Measurements from ENCODE around the gene FBP1.

GRCh38 chr9:94459927-94460484 is 85.6 kb downstream of the MFSD14B start:
- CAGE, long polyA plus RNA: no peak
- RRBS: no CpG with 5 or more reads among the region's 3 CpGs

- CAGE, long polyA plus RNA: no peak
- RRBS: 3% methylated on average over 9 of the region's 71 CpGs
Measured at GRCh38 chr9:94638886-94639699, at the start of gene FBP1. FBP1 (minus strand) TSS chr9:94639518.

DNA sequence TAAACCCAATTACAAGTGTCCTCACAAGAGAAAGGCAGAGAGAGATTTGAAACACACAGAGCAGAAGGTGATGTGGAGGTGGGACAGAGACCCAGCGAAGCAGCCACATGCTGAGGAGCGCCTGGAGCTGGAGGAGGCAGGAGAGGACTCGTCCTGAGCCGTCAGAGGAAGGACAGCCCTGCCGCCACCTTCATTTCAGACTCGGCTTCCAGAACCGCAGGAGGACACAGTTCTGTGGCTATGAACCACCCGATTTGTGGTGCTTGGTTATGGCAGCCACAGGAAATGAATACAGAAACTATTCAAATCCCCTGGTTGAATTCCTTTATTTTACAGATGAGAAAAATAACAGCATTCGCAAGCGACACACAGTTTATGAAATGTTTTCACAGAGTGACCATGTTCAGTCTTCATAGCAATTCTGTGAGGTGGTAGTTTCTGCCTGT is 16.5 kb upstream of the FBP1 start:
- CAGE, long polyA plus RNA: no peak
- RRBS: no CpG with 5 or more reads among the region's 10 CpGs

GRCh38 chr9:94666251-94667127 is 27.2 kb upstream of the FBP1 start:
- CAGE, long polyA plus RNA: no peak
- RRBS: no CpG with 5 or more reads among the region's 16 CpGs

GRCh38 chr9:94825015-94825947 is 98.8 kb downstream of the AOPEP start:
- CAGE, long polyA plus RNA: no peak
- RRBS: no CpG with 5 or more reads among the region's 15 CpGs

DNA sequence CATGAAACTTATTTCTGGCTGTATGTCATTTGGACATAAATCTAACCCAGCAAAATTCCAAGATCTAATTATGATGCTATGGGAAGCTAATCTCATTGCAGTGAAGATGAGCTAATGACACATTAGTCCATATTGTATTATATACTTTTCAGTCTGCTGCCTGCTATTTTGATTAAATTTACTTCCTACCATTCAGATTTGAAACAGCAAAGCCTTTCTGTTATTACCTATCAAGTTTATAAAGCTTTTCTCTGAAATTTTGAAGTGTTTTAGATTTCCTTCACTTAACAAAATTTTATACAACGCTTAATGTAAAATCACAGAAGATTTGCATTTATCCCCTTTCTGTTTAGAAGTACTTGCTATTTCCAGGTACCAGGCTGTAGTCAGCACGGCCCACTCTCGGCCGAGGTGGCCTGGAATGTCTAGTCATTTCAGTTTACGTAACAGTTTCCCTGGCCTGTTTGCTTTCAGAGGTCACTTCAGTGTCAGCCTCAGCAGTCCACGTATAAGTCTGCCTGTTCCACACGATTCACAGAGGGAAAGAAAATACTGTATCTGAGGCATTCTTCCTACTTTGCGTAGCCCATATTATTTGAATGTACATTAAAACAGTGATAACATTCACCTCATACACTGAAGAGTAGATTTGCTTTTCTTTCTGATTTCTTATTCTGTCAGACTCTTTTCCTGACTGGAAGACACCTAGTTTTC is 140.6 kb downstream of the AOPEP start:
- CAGE, long polyA plus RNA: no peak
- RRBS: no CpG with 5 or more reads among the region's 8 CpGs

- CAGE, long polyA plus RNA: start-site peak on the plus strand at chr9:94921192-94921310, 57 and 38 reads in 2 replicates
- RRBS: 0% methylated on average over 1 of the region's 20 CpGs
Measured at GRCh38 chr9:94920405-94921424, 194.2 kb downstream of the AOPEP start.

DNA sequence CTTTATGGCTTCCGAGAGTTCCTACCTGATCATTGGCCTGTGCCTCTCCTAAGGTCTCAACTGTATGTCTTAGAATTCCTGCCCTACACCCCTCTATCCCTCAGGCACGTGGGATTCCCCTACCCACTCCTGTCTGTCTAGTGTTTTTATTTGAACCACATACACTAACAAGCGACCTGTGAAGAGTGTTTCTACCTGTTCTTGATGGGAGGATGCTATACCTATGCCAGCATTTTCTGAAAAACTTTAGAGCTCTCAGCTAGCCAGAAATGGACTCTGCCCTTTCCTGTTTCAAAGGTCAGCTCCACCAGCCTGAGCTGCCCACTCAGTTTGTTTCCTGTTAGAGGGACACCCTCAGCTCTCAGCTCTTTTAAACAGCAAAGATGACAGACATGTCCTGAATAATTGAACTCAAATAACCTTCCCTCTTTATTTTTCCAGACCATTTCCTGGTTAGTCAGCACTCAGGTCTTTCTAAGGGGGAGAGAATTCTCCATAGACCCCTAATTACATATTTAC is 214.8 kb downstream of the AOPEP start:
- CAGE, long polyA plus RNA: no peak
- RRBS: no CpG with 5 or more reads among the region's 3 CpGs

- CAGE, long polyA plus RNA: no peak
- RRBS: 20% methylated on average over 1 of the region's 4 CpGs
Measured at GRCh38 chr9:94971379-94971737, 244.9 kb downstream of the AOPEP start.

DNA sequence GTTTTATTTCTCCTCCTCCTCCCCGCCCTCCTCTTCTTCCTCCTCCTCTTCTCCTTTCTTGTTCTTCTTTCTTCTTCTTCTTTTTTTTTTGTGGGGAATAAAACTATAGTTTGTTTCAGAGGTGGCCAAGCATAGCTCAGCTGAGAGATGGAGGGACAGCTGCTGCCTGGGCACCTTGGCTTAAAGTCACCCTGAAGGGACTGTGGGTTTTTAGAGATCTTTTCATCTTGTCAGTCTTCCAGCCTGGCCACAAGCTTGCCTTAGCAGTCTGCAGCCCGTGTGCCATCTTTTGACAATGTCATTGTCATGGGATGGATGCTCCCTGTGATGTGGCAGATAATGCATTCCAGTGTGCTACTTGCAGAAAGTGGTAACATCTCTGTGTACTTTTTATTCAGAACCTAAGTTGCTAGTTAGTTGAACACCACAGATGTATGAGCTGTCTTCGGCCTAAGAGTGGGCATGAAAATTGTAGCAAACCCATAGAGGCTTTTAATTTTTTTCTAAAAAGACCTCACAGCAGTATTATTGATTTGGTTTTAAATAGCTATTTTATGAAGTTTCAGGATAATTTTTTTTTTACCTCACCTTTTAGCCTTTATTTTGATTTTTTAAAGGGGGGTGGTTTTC is 280.8 kb downstream of the FANCC start:
- CAGE, long polyA plus RNA: no peak
- RRBS: no CpG with 5 or more reads among the region's 3 CpGs

DNA sequence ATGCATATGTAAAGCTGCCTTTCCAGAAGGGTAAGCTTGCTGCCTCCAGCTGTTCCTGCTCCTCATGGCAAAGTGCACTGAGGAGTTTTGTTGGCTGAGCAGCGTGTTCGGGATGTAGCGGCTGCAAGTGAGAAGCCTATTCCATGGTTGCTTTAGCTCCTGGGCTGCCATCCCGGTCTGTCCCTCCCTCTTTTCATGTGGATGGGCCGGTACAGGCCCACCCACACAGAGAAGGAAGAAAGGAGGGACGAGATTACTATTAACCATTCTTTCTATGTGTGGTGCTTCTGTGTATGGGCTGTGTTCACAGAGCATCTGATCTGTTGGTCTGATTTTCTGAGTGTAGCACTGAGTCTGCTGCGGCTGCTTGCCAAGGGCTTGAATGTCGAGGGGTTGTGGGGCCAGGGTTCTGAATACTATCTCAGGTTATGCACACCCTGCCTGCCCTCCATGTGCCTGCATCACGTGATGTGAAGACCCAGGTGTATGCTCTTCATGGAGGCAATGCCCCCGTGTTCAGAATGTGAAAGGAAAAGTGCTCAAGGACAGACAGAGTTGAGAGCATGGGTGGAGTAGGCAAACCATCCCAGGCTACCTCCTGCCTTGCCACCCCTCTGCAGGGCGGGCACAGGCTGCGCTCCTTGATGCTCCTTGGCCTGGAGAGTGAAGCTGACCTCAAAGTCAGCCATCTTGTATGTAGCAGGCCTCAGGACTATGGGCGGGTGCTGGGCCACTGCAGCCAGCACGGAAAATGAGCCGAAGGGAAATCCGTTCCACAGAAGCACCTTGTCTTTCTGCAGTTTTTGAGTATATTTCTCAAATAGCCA is 254.9 kb downstream of the FANCC start:
- CAGE, long polyA plus RNA: no peak
- RRBS: no CpG with 5 or more reads among the region's 16 CpGs

- CAGE, long polyA plus RNA: no peak
- RRBS: no CpG with 5 or more reads among the region's 15 CpGs
Measured at GRCh38 chr9:95108017-95108681, 209.4 kb downstream of the FANCC start.

DNA sequence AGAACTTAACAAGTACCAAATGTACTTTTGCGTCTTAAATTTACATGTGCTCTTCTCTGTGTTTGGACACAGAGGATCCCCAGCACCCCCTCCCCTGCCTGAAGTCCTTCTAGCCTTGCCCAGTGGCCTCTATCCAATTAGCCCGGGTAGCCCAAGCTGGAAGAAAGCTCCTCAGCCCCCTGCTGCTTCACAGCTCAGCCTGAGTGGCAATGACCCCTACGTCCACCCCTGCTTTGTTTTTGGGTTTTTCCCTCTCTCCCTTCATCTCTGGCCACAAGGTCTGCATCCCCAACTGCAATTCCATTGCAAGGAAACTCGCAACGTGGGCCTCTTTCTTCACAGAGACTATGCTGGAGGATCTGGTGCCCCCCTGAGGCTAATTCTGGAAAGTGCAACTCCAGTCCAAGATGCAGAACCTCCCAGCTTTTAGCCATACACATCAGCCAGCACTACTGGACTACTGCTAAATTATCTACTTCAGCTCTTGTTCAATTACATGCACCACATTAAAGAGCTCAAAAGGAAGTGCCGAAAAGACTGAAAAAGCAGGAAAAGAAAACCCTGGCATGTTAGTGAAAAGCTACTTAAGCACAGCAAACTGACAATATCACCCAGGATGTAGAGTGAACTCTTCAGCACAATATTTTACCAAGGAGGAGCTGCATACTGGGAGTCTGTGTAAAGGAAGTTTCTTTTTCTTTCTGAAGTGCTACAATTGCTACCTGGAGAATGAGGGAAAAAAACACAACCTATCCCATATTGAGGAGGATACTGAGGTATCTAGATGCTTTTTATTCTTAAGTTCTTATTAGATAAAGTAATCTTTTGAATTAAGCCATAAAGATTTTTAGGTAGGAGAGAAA is 186.1 kb downstream of the FANCC start:
- CAGE, long polyA plus RNA: no peak
- RRBS: no CpG with 5 or more reads among the region's 6 CpGs

DNA sequence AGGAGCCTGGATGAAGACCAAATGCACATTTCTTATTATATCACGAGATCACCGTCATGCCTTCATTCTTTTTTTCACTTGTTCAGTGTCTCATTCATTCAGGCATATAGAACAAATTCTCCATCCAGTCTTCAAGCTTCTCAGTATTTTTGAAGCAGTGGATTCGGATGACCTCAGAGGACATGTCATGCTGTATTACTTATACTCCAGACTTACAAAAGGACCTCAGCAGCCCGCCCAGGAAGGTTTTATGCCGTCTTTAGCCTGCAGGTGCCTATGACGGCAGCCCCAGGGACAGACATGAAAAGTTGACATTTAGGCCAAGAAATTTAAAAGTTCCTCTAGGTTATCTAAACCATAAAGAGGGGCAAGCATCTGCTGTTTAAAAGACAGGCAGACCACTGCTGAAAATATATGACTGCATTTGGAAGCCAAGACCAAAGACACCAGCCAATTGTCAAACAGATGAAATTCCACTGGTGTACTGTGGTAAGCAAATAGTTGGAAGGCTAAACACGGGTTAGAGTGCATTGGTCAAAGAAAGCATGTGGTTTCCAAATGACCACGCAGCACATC is 173.9 kb downstream of the FANCC start:
- CAGE, long polyA plus RNA: no peak
- RRBS: no CpG with 5 or more reads among the region's 8 CpGs

DNA sequence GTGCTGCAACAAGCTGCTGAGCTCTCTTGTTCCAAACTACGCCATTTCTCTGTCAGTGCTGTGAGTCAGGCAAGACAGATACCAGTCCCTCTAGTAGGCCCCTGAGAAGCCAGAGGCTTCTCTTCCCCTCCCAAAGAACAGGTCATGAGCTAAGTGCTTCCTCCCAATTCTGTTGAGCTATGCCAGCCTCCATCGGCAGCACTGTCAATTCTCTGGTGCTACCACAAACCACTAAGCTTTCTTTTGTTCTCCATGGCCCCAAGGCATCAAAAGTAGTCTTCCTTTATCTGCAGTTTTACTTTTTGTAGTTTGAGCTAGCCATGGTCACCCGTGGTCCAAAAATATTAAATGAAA is 149.4 kb downstream of the FANCC start:
- CAGE, long polyA plus RNA: no peak
- RRBS: no CpG with 5 or more reads among the region's 3 CpGs

GRCh38 chr9:95517092-95517534 is 8.0 kb upstream of the PTCH1 start:
- CAGE, long polyA plus RNA: no peak
- RRBS: 4% methylated on average over 9 of the region's 30 CpGs

DNA sequence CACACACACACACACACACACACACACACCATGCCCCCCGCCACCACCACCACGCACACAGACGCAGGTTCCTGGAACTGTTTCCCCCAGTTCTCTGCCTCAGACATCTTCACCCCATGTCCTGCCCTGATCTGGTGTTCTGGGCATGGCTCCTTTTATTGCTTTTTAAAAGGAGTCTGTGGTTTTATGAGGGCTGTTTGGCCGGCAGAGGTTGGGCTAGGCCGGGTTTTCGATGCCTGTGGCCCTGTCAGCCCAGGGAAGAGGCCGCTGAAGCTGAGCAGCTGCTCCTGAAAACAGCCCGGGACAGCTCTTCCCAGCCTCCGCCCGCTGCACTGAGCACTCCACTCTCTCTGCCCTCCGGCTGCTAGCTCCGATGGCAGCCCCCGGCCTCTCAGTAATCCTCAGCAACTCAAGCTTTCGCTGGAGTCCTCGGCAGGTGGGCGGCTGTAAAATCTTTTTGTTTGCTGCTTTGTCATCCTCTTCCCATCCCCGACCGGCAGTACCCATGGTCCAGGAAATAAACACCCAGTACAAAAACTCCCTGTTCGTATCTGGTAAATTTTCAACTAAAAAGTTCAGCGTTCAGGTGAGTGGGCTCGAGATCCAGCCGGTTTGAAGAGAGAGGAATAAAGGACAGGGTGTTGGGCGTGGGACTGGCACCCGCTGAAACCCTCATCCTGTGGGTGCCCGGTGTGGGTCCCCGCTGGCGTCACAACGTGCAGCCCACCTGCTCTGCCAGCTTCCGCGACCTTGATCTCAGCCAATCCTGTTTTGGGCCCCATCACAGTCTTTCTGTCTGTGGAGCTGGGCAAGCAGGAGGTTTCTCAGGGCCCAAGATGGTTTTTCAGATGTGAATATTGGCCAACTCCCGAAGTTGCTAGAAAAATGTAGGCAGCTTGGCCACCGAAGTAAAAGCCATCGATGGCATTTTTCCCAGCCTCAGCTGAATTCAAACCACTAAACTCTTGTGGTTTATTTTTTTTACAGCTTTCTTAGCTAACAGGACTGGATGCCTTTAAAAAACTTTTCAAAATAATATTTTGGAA is 102.9 kb upstream of the ERCC6L2 start:
- CAGE, long polyA plus RNA: no peak
- RRBS: 25% methylated on average over 16 of the region's 33 CpGs

DNA sequence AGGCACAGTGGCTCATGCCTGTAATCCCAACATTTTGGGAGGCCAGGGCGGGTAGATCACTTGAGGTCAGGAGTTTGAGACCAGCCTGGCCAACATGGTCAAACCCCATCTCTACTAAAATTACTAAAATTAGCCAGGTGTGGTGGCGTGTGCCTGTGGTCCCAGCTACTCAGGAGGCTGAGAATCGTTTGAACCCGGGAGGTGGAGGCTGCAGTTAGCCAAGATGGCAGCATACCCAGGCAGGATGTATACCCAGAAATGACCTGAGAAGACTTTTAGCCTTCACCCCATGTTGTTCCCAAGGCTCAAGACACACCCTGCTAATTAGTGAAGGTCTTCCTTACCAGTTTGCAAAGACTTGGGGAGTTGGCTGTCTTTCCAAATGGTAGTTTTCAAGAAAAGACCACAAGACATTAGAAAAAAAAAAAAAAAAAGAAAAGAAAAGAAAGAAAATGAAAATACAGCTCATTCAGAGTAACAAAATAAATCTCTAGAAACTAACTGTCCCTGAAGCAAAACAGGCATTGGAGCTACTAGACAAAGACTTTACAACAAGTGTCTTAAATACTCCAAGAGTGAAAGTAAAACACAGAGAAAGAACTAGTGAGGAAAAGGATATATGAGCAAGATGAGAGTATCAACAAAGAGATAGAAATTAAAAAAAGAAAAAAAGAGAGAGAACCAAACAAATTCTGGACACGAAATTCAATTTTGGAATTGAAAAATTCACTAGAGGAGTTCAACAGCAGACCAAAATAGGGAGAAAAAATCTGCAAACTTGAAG is 73.1 kb downstream of the ERCC6L2 start:
- CAGE, long polyA plus RNA: no peak
- RRBS: no CpG with 5 or more reads among the region's 5 CpGs

DNA sequence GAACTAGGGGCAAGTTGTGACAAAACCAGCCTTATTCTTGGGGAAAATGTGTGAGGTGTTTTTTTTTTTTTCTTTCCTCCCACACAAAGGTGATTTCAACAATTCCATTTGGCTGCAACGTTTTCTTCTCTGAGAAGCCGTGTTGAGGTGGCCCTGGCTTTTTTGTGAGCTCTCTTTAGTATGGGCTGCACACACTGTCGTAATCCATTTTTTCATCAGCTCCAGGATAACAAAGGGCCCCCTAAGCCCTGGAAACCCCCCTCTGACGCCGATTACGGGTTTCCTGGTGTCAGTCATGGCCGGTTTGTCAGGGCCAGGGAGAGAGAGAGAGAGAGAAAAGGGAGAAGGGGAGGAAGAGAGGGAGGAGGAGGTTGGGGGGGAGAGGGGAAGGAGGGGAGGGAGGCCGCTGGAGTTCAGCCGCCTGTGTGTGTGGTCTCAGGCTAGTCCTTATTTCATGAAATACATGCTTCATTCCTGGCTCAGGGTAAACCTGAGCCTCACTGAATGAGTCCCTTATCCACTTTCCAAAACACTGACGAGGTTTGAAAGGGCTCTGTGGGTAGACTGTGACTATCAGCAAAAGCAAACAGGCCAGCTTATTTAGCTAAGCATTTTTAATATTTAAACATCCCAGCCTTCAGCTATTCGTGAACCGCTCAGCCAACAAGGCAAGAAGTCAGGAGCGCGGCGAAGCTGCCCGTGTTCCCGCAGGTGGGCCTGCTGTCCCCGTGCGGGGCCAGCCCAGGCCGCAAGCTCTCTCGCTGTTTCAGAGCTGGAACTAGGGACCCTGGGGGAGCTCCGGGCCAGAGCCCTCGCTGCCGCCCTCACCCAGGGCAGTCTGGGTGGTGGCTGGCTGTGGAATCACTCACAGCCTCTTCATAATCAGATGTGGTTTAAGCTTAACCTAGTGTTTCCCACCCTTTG is 172.8 kb downstream of the ERCC6L2 start:
- CAGE, long polyA plus RNA: no peak
- RRBS: no CpG with 5 or more reads among the region's 24 CpGs

GRCh38 chr9:96169337-96170002 is 132.5 kb downstream of the HSD17B3 start:
- CAGE, long polyA plus RNA: no peak
- RRBS: 27% methylated on average over 10 of the region's 21 CpGs

Data from BJ (cell line).